Tongue (tissue), 2 donors: ENCODE measurements around the gene FXN.

DNA sequence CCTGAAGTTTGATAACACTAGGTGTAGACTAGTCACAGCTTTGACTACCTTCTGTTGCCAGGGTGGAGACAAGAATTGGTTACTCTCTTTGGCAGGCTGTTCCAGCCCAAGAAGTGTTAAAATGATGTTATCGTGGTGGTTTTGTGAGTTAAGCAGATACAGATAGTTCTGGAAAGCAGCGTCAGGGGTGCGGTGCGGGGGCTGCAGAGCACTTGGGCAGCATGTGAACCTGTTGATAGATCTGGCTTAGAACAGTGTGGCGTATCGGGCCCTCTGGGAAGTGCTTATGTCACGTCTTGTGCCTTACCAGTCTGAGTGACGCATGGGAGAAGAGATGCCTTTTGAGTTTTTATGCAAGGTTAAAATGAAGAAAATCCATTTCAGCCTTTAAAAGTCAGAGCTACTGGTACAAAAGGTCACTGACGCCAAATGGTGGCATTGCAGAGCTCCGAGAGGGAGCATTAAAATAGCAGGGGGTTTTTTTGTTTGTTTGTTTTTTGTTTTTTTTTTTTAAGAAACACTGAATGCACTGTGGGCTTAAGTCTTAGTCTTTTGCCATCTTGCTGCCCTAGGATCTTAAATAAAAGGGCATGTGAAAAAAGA lies 81.6 kb downstream of the PABIR1 start:
- RAMPAGE, long total RNA, result no peak

DNA sequence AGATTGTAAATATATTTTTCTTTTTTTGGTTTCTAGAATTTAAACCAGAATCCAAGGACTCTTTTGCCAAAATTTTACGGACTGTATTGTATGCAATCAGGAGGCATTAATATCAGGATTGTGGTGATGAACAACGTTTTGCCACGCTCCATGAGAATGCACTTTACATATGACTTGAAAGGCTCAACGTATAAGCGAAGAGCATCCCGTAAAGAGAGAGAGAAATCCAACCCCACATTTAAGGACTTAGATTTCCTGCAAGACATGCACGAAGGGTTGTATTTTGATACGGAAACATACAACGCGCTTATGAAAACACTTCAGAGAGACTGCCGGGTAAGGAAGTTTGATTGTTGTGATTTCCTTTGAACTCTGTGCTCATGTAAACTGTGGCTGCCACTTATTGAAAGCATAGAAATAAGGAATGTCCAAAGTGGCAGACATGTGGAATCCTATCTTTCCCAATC lies 114.5 kb downstream of the PABIR1 start:
- RAMPAGE, long total RNA, result no peak

GRCh38 chr9:68904160-68904994 lies 109.5 kb downstream of the PRKACG start:
- RAMPAGE, long total RNA, result no peak

DNA sequence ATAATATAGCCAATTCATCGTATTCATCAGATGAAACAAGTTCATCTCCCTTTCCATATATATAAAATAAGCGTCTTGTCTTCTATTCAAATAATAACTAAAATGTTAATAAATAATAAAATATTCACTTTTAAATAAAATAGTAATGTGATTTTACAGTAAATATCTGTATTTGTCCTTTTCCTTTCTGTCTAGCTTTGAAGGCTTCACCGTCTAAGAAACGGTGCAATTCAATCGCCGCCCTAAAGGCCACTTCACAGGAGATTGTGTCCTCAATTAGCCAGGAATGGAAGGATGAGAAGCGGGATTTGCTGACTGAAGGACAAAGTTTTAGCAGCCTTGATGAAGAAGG lies 79.2 kb downstream of the PRKACG start:
- RAMPAGE, long total RNA, result no peak

- RAMPAGE, long total RNA, result no peak
Observed at GRCh38 chr9:68973684-68974089, 40.2 kb downstream of the PRKACG start.

DNA sequence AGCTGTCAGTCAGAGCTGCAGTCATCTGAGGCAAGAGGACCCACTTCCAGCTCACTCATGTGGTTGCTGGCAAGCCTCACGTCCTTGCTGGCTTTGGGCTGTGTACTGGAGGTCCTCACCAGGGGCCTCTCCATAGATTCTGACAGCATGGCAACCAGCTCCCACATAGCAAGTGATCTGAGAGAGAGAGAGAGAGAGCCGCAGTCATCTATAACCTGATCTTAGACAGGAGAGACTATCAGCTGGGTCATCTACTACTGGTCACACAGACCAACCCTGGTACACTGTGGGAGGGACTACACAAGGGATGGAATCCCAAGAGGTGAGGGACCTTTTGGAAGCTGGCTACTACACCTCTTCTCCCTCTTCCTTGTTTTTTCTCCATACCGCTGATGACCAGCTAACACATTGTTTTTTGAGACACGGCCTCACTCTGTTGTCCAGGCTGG lies 10.7 kb upstream of the PRKACG start:
- RAMPAGE, long total RNA, result no peak

GRCh38 chr9:69035617-69036349 lies at the start of gene FXN:
FXN (plus strand) TSS chr9:69035752.
- RAMPAGE, long total RNA, result no peak

GRCh38 chr9:69121621-69122115 lies 52.4 kb upstream of the TJP2 start:
- RAMPAGE, long total RNA, result no peak

GRCh38 chr9:69130159-69130684 lies 43.9 kb upstream of the TJP2 start:
- RAMPAGE, long total RNA, result no peak

GRCh38 chr9:69204132-69205484 lies 30.5 kb downstream of the TJP2 start:
- RAMPAGE, long total RNA, result no peak

GRCh38 chr9:69296143-69296542 lies 28.9 kb upstream of the ENTREP1 start:
- RAMPAGE, long total RNA, result no peak

- RAMPAGE, long total RNA, result no peak
Observed at GRCh38 chr9:69307493-69308564, 17.2 kb upstream of the ENTREP1 start.

DNA sequence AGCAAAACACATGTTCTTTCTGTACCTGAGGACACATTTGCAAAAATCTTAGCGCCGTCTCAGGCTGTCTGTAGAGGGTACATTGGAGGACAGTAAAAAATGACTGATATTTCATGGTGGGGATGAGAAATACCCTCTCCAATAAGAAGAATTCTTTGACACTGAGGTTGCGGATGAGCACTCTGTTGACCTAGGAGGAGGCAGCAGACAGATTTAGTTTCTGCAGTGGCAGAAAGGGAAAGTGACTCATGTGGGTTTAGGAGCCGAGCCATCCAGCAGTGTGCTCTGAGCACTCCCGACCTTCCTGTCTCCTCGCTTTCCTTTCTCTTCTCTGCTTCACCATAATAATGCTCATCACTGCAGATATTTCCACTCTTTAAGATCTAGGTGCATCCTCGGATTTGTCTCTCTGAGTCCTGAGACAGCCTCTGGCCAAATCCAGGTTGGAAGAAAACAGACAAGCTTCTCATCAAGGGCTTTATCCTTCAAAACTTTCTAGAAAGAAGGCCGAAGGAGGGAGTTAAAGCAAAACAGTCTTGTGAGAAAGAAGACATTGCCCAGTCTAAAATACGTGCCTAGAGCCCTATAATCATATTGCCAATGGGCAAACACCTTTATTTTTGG lies 54.7 kb downstream of the ENTREP1 start:
- RAMPAGE, long total RNA, result no peak

DNA sequence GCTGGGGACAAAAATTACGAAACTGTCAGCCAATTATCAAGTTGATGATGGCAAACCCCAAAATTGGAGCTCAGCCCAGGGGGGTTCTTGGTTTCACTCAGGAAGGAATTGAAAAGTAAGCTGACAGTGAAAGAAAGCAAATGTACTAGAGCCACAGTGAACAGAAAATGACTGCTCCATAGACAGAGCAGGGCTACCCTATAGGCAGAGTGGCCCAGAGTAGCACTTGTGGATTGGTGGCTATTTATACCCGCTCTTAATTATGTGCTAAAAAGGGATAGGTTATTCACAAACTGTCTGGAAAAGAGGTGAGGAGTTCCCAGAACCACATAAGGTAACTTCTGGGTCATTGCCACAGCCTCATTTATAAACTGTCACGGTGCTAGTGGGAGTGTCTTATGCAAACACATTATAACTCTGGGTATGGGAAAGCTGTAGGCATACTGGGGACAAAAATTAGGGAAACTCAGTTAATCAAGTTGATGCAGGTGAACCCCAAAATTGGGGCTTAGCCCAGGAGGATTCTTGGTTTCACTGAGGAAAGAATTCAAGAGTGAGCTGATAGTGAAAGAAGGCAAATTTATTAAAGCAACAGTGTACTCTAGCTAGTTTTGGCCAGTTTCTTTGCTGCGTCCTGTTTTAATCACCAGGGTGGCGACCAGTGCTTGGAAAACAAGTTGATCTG lies 14.4 kb upstream of the CFAP95 start:
- RAMPAGE, long total RNA, result no peak

- RAMPAGE, long total RNA, result no peak
Observed at GRCh38 chr9:70066781-70067377, 23.2 kb downstream of the MAMDC2 start.

DNA sequence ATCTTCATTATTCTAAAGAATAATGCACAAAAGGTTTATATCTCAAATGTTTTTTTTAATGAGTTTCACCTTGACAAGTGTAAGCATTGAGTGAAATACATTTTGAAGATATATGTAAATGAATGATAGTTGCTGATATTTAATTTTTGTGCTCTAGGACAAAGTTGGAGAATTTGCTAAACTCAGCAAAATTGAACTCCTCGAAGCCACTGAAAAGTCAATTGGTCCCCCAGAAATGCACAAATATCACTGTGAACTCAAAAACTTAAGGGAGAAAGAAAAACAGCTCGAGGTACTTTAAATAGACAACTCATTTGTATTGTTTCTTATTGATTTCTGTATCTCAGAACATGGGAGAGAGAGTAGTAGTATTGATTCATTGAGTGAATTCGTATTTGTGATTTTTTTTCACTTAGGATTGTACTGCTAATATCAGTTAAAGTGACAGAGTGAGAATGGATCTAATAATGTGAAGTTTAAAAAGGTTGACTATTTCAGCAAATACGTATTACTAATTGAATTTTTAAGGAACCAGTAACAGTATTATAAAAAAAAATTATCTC lies 19.6 kb downstream of the SMC5 start:
- RAMPAGE, long total RNA, result no peak

DNA sequence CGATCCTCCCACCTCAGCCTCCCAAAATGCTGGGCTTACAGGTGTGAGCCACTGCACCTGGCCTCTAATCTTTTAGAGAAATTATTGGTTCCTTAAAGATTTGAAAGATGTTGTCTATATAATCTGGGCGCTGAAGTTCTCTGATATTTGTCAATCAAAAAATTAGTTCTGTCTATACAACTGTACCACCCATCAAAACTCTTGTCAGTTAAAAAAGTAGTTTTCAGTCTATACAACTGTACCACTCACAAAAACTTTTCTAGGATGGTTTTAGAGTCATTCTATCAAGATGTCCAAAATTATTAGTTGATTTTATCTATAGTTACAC lies 33.1 kb downstream of the KLF9 start:
- RAMPAGE, long total RNA, result no peak

DNA sequence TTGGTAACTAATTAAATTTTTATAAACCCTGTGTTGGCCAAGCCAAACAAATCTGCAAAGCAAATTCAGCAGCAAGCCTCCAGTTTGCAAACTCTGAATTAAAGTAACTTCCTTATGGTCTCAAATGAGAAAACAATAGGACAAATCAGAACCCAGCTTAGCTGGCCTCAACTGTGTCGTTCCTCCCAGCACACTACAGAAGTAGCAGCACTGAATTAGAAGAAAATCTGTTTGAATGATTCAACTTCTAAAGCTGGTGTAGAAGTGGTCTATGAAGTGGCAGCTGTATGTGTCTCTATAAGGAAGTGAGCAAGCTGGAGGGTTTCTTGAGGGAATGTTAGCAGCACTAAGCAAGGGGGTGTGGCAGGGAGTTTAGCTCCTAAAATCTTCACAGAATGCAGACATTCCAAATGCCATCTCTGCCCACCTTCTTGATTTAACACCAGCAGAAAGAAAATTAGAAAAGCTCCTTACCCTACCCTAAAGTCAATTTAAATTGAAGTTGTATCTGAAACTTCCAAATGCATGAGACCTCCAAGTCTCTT lies 4.1 kb downstream of the KLF9 start:
- RAMPAGE, long total RNA, result no peak

GRCh38 chr9:70410814-70411481 lies 3.5 kb downstream of the KLF9 start:
- RAMPAGE, long total RNA, result no peak

DNA sequence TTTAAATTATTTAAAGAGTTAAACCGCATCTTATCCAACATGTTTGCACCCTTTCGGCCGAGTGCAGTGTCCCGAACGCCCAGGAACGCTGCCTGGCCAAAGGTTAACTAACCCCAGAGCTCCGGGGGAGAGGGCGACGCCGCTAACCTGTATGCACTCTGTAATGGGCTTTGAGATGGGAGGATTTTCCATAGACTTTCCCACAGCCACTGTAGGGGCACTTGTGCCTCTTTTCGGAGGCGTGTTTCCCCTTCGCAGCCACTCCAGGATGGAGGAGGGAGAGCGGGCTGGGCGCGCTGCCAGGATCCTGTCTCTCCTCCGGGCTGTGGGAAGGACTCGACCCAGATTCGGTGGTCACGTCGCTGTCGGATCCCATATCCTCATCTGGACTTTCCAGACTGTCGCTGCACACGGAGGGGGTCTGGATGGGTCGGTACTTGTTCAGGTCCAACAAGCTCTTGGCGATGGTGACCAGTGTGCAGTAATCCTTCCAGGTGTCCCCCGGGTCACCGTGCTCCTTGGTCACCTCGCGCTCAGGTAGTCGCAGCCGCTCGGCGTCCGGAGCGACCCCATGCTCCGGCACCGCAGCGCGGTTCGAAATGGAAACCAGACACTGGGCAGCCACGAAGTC lies 1.6 kb downstream of the KLF9 start:
- RAMPAGE, long total RNA, result no peak